Transverse colon (tissue), 4 donors: Measurements from ENCODE around the gene DPP6.

DNA sequence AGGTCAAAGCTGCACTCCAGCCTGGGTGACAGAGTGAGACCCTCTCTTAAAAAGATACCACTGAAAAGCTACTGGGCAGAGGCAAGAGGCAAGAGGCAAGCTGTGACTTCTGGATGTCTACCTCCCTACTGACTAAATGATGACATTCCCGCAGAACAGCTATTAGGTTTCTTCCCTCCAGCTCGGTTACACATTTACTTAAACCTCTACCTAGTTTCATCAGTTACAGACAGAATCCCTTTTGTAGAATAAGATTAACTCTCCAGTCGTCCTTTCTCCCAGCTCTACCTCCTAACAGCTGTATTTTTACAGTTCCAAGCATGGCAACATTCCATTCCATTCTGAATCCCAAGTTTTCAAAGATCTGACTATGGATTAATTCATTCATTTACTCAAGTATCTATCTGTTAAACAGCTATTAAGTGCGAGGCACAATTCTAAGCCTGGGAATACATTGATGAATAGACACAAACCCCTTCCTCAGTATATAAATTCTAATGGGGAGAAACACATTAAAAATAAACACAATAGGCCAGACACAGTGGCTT lies 21.1 kb downstream of the RHEB start:
- PRO-cap, result no peak
- RAMPAGE, long total RNA, 4 experiments, result start-site peak on the minus strand in 1 of 4 experiments, centred at position 283 of the sequence, 11 reads per replicate

DNA sequence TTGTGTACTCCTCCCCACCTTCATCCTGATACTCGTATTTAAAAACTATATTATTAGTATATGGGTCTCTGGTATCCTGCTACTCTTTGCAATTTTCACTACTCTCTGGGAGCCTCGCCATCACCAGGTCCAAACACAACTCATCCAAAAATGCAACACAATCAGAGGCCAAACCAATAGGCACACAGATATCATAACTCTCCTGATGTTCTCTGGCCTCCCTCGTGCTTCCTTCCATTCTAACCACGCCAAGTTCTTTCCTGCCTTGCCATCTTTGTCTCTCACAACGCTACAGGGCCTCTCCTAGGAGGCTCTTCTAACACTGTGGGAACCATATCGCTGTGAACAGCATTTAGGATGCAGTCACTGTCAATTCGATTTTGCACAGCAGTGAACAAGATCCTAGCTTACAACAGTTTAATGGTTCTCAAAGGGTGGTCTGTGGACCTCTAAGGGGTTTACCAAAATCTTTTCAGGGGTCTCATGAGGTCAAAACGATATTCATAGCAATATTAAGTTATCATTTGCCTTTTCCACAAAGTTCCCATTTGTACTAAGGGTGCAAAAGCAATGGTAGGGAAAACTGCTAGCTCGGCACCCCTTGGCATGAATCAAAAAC lies 7.2 kb downstream of the RHEB start:
- PRO-cap, result no peak
- RAMPAGE, long total RNA, 4 experiments, result start-site peak on the minus strand in 1 of 4 experiments, centred at position 356 of the sequence, 9 reads per replicate

DNA sequence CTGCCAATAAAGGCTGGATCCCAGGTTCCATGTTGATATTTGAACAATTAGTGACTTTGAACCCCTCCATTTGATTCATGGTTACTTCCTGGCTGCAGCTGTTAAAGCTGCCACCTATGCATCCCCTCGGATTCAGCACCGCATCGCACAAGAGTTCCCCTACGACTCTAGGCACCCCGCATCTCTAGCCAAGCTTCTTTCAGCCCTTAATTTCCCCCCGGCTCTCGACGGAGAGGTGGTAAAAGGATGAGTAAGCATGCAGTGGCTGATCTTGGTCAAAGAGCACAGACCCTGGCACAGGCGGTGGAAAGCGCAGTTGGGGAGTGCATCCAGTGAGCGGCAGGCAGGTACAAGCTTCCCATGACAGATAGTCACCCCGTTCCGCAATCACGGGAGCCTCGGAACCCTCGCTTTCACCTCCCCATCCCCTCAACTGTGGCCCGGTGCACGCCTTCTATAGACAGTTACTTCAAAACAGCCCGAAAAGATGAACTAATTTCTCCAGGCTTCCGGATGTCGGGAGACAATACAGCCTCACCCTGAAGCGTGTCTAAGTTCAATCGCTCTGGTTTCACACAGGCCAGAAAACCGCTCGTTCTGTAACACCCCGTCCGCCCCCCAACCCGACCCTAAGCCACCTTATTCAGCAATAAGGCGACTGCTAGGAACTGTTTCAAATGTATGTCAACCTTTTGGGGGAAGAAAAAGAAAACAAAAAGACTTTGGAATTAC lies 1.5 kb downstream of the RHEB start:
- PRO-cap, result bidirectional peak, plus-strand start at position 315 of the sequence, minus-strand start at position 196 of the sequence; bidirectional peak, plus-strand start at position 553 of the sequence, minus-strand start at position 429 of the sequence
- RAMPAGE, long total RNA, 4 experiments, result no peak in any of the 4 experiments

DNA sequence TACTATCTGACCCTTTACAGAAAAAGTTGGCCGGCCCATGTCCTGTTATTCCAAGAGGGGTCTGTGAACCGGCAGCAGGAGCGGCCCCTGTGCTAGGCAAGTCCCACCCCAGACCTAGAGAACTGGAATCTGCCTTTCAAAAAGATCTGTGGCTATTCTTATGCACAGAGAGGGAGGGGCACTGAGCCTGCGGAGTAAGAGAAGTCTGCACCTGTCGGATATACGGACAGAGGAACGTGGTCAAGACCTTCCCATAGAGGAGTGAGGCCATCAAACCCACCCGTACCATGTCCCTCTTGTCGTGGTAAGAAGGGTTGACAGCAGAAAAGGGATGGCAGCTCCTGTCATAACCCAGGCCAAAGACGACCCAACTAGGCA lies 109.5 kb upstream of the RHEB start:
- PRO-cap, result no peak
- RAMPAGE, long total RNA, 4 experiments, result no peak in any of the 4 experiments

GRCh38 chr7:151728601-151729328 lies 148.2 kb downstream of the PRKAG2 start:
- PRO-cap, result no peak
- RAMPAGE, long total RNA, 4 experiments, result start-site peak on the minus strand in 2 of 4 experiments, at chr7:151728882-151728987 at its widest, 5 to 6 reads per replicate

DNA sequence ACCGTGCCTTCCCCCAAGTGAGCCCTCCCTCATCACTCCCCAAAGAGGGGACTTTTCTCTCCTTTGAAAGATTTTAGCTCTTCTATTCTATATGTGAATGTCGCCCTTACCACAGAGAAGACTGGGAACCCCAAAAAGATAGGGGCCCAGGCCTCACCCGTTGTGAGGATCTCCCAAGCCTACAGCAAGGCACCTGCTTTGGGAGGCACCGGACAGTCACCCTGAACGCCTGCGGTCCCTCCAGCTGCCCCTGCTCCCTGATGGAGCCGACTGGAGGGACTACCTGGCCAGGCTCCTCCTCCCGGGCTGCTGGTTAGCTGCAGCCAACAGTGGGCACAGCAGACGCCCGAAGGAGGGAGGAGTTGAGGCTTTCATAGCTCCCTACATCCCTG lies 137.0 kb downstream of the PRKAG2 start:
- PRO-cap, result no peak
- RAMPAGE, long total RNA, 4 experiments, result start-site peak on the minus strand in 1 of 4 experiments, centred at position 267 of the sequence, 6 reads per replicate

GRCh38 chr7:151813911-151815133 lies 62.6 kb downstream of the PRKAG2 start:
- PRO-cap, result no peak
- RAMPAGE, long total RNA, 4 experiments, result no peak in any of the 4 experiments

DNA sequence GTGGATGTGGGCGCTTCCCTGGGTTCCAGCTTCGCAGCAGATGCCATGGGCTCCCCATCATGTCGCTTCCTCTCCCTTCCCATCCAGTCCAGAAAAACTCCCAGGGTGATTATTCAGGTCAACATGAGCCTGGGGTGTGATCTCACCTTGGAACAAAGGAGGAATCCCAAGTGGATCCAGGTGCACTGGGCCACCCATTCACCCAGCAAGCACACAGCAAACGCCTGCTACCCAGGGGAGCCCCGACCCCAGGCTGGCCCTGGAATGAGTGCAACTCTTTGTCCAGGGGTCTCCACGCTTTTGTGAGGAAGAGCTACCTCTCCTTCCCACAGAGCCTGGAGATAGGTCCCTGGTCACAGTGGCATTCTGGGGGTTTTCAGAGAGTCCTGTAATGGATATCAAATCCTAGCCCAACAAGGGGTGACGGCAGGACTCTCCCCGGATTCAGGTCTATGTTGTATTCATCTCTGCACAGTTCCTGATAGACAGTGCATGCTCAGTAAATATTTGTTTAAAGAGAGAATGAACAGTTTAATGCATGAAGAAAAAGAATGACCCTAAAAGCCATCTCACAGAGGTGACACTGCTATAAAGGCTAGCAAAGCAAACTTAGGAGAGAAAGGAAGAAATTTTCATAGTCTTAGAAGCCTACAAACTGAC lies 48.9 kb downstream of the PRKAG2 start:
- PRO-cap, result no peak
- RAMPAGE, long total RNA, 4 experiments, result start-site peak on the minus strand in 2 of 4 experiments, centred at positions 207 to 269 of the sequence, 9 to 11 reads per replicate

GRCh38 chr7:151851709-151852229 lies 25.1 kb downstream of the PRKAG2 start:
- PRO-cap, result no peak
- RAMPAGE, long total RNA, 4 experiments, result start-site peak on the minus strand in 1 of 4 experiments, at chr7:151851917-151852058 at its widest, 9 reads per replicate

- PRO-cap, result no peak
- RAMPAGE, long total RNA, 4 experiments, result no peak in any of the 4 experiments
Observed at GRCh38 chr7:151855639-151856265, 21.2 kb downstream of the PRKAG2 start.

- PRO-cap, result no peak
- RAMPAGE, long total RNA, 4 experiments, result no peak in any of the 4 experiments
Observed at GRCh38 chr7:151857161-151857789, 19.6 kb downstream of the PRKAG2 start.

DNA sequence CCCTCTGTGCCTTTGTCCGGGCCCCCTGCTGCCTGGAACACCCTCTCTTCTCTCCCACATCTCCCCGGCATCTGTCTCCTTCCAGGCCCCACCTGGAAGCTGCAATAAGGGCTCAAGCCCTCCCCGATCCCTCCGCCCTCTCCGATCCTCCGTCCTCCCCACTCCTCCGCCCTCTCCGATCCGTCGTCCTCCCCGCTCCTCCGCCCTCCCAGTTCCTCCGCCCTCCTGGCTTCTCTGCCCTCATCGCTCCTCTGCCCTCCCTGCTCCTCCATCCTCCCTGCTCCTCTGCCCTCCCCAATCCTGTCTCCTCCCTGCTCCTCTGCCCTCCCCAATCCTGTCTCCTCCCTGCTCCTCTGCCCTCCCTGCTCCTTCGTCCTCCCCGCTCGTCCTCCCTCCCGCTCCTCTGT lies 17.5 kb upstream of the PRKAG2 start:
- PRO-cap, result no peak
- RAMPAGE, long total RNA, 4 experiments, result no peak in any of the 4 experiments

DNA sequence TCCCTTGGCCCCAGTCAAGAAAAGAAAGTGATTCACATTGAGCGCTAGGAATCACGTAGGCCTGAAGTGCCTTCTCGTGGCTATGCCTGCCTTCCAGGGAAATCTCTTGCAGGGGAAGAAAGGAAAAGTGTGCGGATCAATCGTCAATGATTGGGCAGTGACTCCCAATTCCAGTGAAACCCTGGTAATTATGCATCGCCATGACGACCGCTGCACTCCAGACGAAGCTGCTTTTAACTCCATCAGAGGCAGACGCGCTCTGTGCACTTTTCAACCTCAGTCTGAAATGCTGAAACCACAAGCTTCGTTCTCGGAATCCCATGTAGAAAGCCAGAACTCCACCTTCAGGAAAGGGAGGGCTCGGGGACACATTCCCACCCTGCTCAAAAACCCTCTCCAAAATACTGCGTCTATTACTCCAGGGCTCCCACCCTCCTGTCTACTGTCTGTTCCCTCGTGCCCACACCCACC lies 24.1 kb upstream of the PRKAG2 start:
- PRO-cap, result no peak
- RAMPAGE, long total RNA, 4 experiments, result no peak in any of the 4 experiments

DNA sequence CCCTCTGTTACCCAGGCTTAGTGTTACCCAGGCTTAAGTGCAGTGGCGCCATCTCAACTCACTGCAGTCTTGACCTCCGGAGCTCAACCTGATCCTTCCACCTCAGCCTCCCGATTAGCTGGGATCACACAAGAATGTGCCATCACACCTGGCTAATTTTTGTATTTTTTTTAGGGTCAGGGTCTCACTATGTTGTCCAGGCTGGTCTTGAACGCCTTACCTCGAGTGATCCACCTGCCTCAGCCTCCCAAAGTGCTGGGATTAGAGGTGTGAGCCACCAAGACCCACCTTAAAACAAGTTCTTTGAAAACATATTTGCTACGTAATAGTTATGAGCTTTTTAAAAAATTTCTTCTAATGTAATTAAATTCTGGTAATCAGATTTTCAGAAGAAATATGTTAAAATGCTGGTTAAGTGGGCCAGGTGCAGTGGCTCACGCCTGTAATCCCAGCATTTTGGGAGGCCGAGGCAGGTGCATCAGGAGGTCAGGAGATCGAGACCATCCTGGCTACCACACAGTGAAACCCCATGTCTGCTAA lies 26.7 kb downstream of the KMT2C start:
- PRO-cap, result no peak
- RAMPAGE, long total RNA, 4 experiments, result start-site peak on the minus strand in 2 of 4 experiments, centred at positions 294 to 302 of the sequence, 6 to 13 reads per replicate

GRCh38 chr7:152553502-152554218 lies 117.9 kb upstream of the KMT2C start:
- PRO-cap, result no peak
- RAMPAGE, long total RNA, 4 experiments, result no peak in any of the 4 experiments

DNA sequence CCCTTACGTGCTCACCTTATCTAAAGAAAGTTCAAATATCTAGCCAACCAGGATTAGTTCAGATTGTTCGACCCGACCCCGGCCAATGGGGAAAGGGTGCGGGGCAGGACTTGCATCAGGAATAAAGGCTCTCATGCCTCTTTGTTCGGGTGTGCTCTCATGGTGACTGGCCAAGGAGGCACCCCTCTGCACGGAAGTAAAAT lies 230.5 kb downstream of the ACTR3B start:
- PRO-cap, result no peak
- RAMPAGE, long total RNA, 4 experiments, result no peak in any of the 4 experiments

DNA sequence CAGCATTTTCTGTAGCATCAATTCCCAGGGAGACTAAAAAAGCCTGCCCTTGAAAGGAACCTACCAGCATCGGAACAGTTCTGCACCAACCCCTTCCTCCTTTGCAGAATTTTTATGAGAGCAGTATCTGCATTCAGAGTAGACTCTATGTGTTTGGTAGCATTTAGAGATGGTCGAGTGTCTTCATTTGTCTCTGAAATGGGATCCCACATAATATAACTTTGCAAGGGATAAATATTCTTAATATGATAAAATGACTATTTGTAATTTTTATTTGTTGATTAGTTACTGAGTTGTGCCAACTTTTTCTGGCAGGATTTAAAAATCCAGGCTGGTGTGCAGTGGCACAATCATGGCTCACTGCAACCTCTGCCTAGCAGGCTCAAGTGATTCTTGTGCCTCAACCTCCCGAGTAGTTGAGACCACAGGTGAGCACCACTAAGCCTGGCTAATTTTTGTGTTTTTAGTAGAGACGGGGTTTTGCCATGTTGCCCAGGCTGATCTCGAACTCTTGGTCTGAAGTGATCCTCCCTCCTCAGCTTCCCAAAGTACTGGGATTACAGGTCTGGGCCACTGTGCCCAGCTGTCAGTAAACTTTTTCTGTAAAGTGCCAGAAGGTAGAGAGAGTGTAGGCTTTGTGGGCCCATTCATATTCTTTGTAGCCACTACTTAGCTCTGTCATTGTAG lies 645.2 kb upstream of the DPP6 start:
- PRO-cap, result no peak
- RAMPAGE, long total RNA, 4 experiments, result no peak in any of the 4 experiments

DNA sequence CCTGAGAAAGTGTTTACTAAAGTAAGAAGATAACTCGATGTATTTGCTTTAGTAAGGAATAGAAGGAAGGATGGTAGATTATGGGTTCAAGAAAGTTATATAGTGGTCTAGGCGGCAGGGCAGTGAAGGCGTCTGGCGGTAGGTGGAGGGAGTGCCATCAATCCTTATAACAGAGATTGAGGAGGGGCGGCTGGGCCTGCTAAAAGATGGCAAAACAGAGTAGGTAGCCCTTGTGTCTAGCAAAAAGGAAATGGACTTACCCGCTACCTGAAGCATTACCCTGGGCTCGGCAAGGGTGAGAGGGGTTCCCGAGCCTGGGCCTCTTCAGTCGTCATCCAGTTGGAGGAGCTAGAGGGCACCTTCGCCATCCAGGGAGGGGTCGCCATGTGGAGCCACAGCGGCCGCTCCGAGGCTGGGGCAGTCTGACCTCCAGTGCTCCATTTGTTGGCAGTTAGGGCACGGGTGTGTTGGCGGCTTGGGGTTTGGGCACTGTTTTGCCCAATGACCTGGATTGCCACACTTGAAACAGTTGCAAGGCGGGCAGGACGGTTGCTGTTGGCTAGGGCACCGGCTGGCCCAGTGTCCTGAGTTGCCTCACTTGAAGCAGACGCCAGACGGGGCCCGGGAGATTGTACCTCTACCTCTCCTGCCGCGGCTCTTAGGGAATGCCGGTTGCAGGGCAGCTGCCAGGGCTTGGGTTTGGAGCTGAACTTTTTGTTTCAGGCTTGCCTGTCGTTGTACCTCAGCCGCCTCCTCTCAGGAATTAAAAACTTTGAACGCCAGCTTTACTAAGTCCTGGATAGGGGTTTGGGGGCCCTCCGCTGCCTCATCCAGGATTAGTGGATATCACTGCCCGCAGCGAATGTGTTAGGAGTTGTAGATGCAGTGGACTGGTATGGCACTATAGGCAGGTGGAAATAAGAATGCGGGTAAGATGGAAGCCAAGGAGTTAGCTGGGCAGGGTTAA lies 640.1 kb upstream of the DPP6 start:
- PRO-cap, result no peak
- RAMPAGE, long total RNA, 4 experiments, result no peak in any of the 4 experiments

- PRO-cap, result no peak
- RAMPAGE, long total RNA, 4 experiments, result no peak in any of the 4 experiments
Observed at GRCh38 chr7:154051942-154052822, at the start of gene DPP6. Gene DPP6, plus strand, starts transcription at chr7:154052398.

GRCh38 chr7:154985856-154986470 lies 17.0 kb downstream of the PAXIP1 start:
- PRO-cap, result no peak
- RAMPAGE, long total RNA, 4 experiments, result no peak in any of the 4 experiments